Bronchus fibroblast of lung (primary cell): ENCODE measurements around a stretch of chr5.

DNA sequence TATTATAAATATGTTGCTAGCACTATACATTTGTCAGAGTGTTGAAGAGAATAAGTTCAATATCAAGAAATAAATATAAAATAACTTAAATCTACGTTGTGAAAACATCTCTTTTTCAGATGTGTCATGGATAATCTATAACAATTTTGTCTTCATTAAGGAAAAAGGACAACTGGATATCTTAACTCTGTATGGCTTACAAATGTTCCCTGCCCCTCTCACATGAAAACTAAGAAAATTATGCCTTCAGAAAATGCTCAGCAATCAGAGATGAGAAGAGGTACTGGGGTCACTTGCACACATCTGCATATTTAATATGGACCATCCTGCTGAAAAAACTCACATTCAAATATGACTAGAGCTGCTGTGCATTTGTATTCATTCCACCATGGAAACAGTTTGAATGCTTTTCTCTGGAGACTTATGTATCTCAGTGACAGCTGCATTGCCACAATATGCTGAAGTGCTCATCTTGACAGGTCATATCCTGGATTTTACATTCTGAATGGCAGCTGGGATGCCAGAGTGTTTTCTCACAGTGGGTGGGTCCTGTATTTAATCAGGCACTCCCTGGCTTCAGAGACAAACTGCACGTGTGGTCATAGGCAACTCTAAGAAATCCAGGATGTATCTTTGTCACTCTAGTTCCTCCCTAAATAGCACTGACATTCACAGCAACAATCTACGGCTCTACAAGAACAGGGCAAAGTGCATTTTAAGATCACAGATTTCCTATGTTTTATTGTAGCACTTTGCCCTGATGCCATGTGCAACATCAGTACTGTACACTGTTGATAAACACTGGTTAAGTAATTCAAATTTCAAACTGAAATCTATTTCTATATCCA, 75.7 kb downstream of the ST8SIA4 start:
- RAMPAGE, long total RNA: no peak

- RAMPAGE, long total RNA: no peak
These were observed 4.2 kb downstream of the ST8SIA4 start for GRCh38 chr5:100898865-100899371.

DNA sequence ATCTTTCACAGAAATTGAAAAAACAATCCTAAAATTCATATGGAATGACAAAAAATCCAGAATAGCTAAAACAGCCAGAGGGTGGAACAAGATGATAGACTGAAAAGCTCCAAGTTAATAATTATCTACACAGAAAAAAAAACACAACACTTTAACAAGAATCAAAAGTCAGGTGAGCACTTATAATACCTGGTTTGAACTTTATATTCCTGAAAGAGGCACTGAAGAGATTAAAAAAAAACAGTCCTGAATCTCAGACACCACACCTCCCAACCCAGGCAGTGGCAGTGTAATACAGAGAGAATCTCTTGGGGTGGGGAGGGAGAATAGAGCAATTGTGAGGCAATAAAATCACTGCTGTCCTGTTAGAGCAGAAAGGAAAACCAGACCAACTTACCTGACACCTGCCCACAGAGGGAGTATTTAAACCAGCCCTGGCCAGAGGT, 54.3 kb downstream of the SLCO4C1 start:
- RAMPAGE, long total RNA: no peak

- RAMPAGE, long total RNA: no peak
These were observed 170.4 kb downstream of the GIN1 start for GRCh38 chr5:102949403-102950073.

DNA sequence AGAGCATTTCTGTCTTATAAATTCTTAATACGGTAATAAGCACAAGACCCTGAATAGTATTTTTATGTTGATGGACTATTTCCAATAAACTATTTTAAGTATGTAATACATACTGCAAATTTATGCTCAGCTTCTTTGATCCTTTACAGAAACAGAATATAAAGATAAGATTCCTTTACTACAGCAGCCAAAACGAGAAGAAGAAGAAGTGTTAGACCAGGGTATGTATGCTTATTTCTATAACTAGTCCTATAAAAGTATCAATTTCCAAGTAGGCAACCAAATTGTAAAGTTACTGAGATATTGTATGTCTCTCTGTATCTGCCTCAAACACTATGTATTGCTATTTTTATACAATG, 158.9 kb downstream of the GIN1 start:
- RAMPAGE, long total RNA: no peak

DNA sequence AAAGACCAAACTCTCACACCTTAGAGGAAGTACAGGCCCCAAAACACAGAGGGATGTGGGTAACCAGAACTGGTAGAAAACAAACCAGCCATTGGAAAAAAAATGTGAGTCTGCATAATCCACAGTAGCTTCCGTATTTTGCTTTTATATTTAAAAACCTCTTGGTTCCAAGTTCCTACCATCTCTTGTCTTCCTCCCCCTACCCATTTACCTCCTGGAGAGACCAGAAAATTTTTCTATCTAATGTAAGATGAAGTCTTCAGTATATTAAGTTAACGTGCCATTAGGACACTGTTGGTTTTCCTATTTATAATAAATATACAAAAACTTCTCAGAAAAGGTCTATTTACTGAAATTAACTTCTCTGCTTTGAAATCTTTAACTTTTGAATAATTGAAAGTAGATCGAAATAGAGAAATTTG, 8.3 kb downstream of the GIN1 start:
- RAMPAGE, long total RNA: no peak

GRCh38 chr5:107474851-107475520, 195.8 kb downstream of the EFNA5 start:
- RAMPAGE, long total RNA: no peak

- RAMPAGE, long total RNA: no peak
These were observed 158.7 kb downstream of the EFNA5 start for GRCh38 chr5:107511859-107512517.

DNA sequence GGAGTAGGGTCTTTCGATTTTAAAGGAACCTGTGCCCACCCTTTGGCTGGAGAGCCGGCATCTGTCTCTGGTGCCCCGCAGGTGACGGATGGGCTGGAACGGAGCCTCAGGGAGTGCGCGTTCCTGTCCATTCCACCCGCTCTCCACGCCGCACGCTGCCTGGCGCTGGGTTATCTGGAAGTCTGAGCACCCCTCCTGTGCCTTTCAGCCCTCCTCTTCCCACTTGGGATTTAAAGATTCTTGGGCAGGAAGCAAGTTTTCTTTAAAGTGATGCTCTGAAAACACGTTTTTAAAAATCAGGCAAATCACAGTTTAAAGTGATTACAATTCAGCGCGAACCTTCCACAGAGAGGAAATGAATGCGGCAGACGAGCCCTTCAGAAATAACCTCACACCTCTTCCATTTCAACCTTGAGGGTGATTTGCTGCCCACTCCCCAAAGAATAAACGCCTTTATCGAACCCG, 2.2 kb upstream of the EFNA5 start:
- RAMPAGE, long total RNA: no peak

- RAMPAGE, long total RNA: no peak
These were observed 328.2 kb upstream of the EFNA5 start for GRCh38 chr5:107998828-107999392.

- RAMPAGE, long total RNA: no peak
These were observed 342.8 kb upstream of the EFNA5 start for GRCh38 chr5:108013483-108014048.

DNA sequence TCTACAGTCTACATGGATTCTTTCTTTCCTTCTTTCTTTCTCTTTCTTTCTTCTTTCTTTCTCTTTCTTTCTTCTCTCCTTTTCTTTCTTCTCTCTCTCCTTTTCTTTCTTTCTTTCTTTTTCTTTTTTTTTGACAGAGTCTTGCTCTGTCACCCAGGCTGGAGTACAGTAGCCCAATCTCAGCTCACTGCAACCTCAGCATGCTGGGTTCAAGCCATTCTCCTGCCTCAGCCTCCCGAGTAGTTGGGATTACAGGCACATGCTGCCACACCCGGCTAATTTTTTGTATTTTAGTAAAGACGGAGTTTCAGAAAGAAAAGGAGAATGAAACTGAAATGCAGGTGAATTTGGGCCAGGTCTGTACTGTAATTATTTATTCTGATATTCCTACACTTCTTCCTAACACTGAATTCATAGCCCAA, 323.5 kb downstream of the FBXL17 start:
- RAMPAGE, long total RNA: no peak

GRCh38 chr5:108359226-108360058, 22.5 kb downstream of the FBXL17 start:
- RAMPAGE, long total RNA: no peak

GRCh38 chr5:108364704-108365170, 17.2 kb downstream of the FBXL17 start:
- RAMPAGE, long total RNA: no peak

GRCh38 chr5:108727580-108728508, 19.9 kb upstream of the FER start:
- RAMPAGE, long total RNA: start-site peak on the minus strand at chr5:108728273-108728300, 10 and 12 reads in 2 replicates

- RAMPAGE, long total RNA: no peak
These were observed 610 bp downstream of the FER start for GRCh38 chr5:108748142-108748872.

DNA sequence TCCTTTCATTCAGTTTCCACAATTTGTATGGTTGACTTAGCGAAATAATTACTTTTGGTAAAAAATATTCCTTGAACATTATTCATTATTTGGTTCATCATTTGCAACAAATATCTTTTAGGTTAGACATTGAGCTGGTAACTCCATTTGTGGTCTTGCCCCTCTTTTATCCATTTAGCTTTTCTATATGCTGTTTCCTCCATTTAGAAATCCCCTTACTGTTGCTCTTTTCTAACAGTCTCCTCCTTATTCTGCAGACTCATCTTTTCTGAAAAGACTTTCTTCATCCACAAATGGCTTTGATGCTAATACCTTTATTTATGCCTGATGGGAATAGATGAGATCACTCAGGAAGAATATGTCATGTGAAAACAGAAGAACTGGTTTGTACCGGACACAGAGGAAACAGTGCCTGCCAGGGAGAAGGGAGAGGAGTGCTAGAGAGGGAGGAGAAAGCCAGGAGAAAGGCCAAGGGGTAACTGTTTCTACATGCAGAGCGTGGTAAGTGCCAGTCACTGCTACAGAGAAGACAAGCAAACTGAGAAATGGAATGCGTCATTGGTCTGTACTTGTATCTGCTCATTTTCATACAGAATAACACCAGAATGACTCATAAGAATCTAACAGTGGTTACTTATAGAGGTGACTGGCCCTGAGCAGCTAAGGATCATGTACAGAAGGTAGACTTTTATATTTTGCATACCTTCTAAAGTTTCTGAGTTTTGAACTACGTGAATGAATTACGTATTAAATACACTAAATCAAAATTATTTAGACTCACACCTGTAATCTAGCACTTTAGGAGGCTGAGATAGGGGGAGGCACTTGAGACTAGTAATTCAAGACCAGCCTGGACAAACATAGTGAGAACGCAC, 45.9 kb upstream of the PJA2 start:
- RAMPAGE, long total RNA: no peak

- RAMPAGE, long total RNA: no peak
These were observed 14.6 kb downstream of the MAN2A1 start for GRCh38 chr5:109704137-109704965.

GRCh38 chr5:109833055-109834205, 143.7 kb downstream of the MAN2A1 start:
- RAMPAGE, long total RNA: no peak

GRCh38 chr5:109849566-109849782, 159.7 kb downstream of the MAN2A1 start:
- RAMPAGE, long total RNA: no peak